ENCODE measurements around a stretch of chr6.

DNA sequence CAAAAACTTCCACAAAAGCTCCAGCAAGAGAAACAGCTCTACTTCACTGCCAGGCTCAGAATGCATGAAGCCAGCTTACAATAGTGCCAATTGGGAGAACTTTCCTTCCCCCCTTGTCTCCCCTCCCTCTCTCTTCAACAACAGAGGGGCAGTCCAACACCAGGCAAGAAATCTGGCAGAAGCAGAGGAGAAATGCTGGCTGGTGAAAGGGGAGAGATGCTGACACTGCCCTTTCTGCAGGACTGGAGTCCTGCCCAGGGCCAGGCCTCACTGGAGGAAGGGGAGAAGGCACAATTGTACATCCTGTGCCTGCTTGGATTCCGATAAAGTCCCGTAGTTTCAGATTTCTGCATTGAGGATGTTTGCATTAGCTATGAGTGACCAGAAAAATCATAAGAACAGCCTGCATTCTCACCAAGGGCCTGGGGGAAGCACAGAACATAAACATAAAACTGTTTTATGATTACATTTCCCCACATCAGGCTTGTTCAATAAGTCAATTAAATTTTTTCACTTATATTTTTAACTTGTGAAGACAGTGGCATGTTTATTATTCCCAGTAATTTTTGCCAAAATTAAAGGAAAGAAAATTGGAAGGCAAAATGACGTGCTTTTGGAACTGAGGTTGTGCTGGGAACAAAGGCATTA lies 148.7 kb downstream of the LRRC1 start:
- RRBS: no CpG with 5 or more reads among the region's 3 CpGs

DNA sequence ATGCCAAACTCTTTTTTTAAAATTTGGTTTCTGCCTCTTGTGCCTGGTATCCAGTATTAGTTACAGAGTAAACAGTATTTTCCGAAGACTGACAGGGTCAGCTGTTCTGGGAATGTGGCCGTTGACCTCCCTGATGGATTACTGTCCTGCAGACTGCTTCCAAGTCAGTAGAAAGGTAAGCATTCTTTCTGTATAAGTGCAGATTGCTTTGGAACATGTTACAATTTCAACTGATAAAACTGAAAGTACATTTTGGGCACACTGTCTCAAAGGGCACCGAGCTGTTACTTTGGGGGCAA lies 100.4 kb upstream of the MLIP start:
- RRBS: no CpG with 5 or more reads among the region's 3 CpGs

GRCh38 chr6:54085491-54086002 lies 25.7 kb upstream of the MLIP start:
- RRBS: no CpG with 5 or more reads among the region's 2 CpGs

DNA sequence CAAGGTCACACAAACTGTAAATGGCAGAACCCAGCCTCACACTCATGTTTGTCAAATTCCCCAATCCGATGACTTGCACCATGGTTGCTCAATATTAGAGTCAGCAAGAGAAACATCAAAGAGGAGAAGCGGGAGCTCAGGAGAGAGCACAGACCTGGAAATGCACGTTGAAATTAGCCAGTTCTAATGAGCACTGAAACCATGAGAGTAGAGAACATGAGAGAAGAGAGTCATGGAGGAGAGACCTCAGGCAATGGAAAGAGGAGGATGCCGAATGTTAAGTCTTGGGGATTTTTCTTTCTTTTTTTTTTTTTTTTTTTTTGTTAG lies 13.4 kb upstream of the MLIP start:
- RRBS: no CpG with 5 or more reads among the region's 4 CpGs

DNA sequence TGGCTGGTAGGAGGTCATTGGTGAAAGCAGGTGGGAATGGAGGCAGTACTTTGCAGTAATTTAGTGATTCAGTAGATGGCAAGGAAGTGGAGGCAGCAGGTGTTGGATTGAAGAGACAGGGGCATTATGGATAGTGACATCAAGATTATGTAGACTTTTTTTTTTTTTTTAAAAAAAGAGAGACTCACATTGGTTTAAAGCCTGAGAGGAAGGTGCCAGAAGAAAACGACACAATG lies 1.2 kb upstream of the TINAG start:
- RRBS: no CpG with 5 or more reads among the region's 1 CpG

DNA sequence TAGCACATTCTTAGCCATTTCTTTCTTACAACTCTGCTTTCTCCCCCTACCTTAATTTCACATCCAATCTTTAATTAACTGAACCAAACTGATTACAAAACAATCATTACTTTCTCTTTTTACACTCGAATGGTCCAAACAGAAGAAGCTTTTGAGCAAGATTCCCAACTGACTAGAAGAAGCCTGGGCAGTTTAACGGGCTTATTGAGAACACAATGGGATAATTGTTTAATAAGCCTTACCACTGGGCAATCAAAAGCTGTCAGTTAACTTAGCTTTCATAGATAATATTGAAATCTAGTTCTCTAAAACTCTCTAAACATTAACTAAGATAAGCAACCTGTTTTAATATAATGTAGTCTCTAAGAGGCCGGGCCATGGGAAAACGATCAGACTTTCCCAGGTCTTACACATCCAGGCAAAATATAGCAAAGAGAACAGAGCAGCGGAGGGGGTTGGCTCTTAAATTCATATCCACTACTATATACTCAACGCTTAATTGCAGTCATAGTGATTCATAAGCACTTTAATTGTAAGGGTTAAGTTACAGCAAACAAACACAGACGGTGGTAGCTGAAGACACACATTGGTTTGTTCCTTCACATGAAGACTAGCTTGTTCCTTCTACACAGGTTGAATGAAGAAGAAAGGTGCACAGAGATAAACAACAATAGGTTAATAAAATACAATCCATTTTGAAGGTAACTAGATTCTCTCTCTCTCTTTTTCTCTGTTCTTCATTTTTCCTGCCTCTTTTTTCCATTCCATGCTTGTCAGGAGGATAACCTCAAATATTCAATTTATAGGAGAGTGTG lies 128.0 kb upstream of the FAM83B start:
- RRBS: no CpG with 5 or more reads among the region's 7 CpGs

DNA sequence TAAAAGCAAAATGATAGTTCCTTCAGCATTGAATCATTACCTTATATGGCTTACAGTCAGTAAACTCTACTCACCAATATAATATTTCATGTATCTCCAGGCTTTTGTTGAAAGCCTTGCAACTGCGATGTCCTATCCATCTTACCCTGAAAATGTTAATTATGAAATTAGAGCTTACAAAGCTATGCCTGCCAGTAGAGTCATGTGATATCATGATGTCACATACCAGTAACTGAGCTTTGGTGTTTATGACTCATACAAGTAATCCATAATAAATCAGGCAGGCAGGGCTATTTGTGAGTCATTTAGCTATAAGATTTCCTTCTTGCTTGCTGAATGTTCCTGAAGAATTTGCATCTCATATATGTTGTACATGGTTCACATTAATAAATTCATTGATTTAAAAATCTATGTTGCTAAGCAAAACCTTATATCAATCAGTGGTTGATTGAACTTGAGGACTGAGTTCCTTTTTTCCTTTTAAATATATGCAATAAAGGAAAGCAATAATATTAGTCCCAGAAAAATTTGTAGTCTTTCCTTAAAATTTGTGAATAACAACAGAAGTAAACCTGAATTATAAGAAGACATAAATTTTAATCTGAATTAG lies 44.8 kb upstream of the FAM83B start:
- RRBS: no CpG with 5 or more reads among the region's 1 CpG

DNA sequence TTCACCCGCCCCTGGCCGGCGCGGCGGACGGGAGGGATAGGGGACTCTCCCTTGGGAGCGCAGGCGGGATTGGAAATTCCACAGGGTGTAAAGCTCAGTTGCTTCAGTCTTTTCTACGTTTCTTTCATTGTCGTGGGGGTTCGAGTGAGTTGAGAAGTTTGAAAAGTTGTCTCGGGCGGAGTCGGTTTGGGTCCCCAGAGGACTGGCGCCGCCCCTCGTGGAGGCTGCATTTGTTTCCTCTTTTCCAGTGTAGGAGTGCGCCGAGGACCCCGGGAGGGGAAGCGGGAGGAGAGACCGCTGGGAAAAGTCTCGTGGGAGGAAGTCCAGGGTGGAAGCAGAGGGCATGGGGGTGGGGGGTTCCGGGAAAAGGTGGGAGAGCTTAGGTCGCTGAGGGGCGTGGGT lies 354 bp downstream of the FAM83B start:
- RRBS: 9% methylated on average over 4 of the region's 26 CpGs

DNA sequence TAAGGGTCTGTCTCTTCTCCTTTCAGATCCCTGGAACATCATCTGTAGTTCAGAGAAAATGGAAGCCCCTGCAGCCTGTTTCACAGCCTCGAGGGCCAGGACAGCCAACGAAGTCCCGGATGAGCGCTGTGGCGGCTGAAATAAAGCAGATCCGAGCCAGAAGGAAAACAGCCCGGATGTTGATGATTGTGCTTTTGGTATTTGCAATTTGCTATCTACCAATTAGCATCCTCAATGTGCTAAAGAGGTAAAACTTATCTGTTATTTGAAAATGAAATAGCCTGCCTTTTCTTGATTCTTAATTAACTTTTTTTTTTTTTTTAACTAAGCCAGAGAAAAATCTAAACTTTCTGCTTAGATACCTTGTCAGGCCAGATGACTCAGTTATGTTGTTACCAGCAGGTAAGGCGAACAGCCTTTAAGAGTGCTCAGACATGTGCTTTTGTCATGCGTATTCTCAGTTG lies 49.9 kb upstream of the GFRAL start:
- RRBS: 36% methylated on average over 5 of the region's 9 CpGs

DNA sequence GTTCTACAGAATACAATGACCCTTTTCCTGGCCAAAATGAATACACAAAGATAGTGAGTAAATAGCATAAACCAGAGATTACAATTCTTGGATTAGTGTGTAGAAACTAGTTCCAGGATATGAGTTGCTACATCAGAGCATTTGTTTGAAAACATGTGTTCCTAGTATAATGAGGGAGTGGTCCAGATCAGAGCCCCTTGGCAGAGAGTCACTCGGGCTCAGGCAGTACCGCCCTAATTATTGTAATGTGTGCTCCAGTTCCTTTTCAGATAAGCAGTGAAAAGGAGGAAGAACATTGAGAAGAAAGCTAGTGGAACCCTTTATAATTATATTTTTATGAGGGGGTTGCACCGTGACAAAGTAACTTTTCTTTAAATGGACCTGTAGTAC lies 63.8 kb upstream of the COL21A1 start:
- RRBS: no CpG with 5 or more reads among the region's 3 CpGs

DNA sequence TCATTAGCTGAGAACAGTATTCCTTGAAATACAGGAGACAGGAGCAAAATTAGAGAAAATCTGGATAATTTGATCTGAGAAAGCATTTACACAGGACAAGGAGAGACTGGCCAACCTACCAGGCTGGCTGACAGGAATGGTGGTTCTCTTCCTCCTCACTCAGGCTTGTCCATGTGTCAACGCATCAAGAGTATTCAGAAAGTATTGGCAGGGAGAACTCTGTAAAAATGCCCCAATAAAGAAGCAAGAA lies 124.8 kb upstream of the COL21A1 start:
- RRBS: no CpG with 5 or more reads among the region's 1 CpG

GRCh38 chr6:56516963-56517796 lies 269.8 kb upstream of the COL21A1 start:
- RRBS: no CpG with 5 or more reads among the region's 7 CpGs

DNA sequence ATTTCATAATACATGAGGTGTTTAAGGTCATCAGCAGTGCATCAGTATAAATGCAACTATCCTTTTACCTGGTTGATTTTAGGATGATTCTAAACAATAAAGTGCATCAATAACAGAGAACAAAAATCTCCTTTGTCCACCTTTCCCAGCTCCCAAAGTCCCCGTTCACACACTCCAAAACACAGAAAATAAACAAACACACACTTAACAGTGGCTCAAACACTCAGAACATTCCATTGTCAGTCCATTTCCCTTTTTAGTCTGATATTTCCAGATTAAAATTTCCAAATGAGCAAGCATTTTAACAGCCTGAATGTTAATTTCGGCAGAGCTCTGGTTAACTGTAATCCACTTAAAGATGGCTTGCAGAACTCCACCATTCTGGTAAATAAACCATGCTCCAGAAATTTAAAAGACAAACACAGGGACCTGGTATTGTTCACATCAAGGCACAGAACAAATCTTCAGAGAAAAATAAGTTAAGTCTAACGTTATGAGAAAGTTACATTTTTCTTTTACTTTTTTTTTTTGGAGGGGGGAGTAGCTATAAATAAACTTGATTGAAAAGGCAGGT lies 294.4 kb upstream of the COL21A1 start:
- RRBS: no CpG with 5 or more reads among the region's 3 CpGs

GRCh38 chr6:56688433-56688910 lies 266.2 kb downstream of the DST start:
- RRBS: no CpG with 5 or more reads among the region's 2 CpGs

GRCh38 chr6:56713215-56713788 lies 241.3 kb downstream of the DST start:
- RRBS: no CpG with 5 or more reads among the region's 4 CpGs

- RRBS: no CpG with 5 or more reads among the region's 7 CpGs
Measured at GRCh38 chr6:56742031-56742711, 212.5 kb downstream of the DST start.

- RRBS: no CpG with 5 or more reads among the region's 9 CpGs
Measured at GRCh38 chr6:57147775-57148682, 24.1 kb upstream of the BAG2 start.

- RRBS: no CpG with 5 or more reads among the region's 7 CpGs
Measured at GRCh38 chr6:57216390-57217023, 5.6 kb downstream of the RAB23 start.

DNA sequence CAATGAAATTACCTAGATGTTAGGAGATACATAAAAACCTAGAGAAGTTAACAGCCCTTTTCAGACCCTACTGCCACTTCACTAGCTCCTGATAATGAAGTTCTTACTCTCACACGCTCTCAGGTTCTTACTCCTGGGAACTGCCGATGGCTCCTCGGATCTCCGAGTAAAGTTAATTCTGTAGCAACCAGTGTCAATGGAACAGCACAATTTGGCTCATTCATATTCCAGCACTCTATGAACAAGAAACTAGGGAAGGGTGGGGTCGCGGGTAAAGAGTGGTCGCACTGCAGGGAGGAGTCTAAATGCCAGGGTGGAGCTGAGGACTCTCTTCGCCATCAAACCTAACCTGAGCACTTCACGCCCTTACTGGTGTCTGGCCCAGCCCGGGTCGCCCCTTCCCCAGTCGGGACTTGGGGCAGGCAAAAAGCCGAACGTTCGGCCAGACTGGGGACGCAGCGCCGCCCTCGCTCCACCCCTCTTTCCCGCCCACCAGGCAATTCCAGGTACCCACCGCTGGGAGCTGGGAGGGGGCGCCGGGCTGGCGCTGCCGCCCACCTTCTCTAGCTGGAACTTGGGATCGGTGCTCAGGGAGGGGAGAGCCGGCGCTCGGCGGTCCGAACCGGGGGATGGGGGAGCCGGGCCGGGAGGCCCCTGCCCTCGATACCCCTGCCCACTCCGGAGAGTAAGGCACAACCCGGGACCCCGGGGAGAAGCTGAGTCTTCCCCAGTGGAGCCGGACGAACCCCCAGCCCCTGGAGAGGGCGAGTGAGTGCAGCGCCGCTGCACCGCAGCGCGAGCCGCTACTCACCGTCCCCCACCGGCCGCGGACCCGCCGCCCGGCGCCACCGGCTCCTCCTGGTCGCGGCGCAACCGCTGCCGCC lies 653 bp downstream of the RAB23 start:
- RRBS: 2% methylated on average over 16 of the region's 61 CpGs

DNA sequence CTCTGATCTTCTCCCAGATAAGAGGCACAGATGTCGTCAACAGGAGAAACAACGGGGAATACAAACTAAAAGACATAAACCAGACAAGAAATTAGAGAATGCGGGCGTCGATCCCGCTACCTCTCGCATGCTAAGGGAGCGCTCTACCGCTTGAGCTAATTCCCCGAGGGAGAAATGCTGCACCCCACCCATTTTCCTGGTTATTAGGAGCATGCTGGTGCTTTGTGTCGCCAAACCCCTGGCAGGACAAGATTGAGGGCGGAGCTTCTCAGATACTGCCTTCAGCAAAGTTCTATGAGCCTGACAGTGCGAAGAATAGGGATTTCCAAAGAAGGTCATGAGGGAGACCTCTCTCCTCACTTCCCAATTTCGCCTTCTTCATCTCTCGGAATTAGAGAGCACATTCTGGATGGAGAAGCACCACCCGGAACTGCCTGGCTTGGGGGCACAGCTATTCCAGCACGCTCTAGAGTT lies 475.3 kb downstream of the PRIM2 start:
- RRBS: no CpG with 5 or more reads among the region's 17 CpGs

Data from GM19240 (cell line).